Testis (tissue), 5 donors: ENCODE results near the genes GLYATL2, FAM111B, CBLIF, OOSP3 and OOSP2.

DNA sequence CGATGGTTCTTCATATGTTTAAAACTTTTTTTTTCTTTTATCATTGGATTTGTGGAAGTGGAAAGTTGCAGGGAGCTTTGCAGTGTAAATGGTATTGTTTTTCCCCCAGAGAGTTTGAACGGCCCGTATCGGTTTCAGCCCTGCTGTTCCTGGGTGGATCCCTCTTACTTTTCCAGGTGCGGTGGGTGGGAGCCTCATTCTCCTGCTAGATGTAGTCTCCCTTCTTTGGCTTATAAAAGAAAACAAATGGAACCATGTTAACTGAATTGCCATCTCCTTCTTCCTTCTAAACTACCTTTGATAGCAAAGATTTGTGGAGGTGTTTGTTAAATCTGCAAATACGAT is 862 bp downstream of the CTNND1 start:
- PRO-cap, 3 experiments, result no peak in any of the 3 experiments
- RAMPAGE, long total RNA, 2 experiments, result no peak in any of the 2 experiments
- RRBS, result no CpG with 5 or more reads among the region's 6 CpGs

DNA sequence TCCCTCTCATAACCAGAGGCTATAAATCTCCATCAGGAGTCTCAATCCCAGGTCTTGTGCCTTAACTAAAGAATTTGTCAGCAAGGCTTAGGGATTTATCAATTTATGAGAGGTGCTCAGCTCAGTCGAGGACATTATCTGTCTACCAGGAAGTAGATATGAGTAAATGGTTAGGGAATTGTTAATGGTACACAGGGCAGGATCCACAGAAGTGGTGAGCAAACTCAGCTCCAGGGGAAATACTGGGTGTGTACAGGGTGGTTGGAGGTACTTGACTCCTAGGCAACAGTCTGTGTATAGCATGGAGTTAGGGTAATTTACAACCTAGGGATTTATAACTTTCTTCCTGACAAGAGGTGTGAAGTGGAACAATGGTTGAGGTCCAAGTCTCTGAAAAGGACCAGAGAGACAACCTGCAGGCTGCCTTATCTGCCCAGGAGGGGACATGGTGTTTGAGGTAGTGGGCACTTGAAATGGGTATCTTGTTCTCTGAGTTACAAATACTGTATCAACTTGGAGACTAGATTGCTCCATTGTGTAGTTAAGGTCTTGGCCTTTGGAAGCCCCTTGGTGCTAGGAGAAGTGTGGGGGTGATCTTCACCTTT is 123.3 kb upstream of the OR9Q1 start:
- PRO-cap, 3 experiments, result no peak in any of the 3 experiments
- RAMPAGE, long total RNA, 2 experiments, result no peak in any of the 2 experiments
- RRBS, result no CpG with 5 or more reads among the region's 1 CpG

DNA sequence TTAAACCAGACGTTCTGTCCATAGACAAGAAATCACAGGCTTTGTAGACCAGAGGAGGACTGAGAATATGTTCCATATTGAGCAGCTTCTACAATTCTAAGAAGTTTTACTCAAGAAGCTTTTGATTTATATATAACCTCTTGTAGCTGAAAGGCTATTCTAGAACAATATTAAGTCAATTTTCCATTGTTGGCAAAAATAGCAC is at the start of gene GLYATL2:
TSS of gene GLYATL2 (minus strand) at position 101 of the 205 bp plus-strand sequence.
- PRO-cap, 3 experiments, result no peak in any of the 3 experiments
- RAMPAGE, long total RNA, 2 experiments, result no peak in any of the 2 experiments
- RRBS, result no CpG with 5 or more reads among the region's 1 CpG

DNA sequence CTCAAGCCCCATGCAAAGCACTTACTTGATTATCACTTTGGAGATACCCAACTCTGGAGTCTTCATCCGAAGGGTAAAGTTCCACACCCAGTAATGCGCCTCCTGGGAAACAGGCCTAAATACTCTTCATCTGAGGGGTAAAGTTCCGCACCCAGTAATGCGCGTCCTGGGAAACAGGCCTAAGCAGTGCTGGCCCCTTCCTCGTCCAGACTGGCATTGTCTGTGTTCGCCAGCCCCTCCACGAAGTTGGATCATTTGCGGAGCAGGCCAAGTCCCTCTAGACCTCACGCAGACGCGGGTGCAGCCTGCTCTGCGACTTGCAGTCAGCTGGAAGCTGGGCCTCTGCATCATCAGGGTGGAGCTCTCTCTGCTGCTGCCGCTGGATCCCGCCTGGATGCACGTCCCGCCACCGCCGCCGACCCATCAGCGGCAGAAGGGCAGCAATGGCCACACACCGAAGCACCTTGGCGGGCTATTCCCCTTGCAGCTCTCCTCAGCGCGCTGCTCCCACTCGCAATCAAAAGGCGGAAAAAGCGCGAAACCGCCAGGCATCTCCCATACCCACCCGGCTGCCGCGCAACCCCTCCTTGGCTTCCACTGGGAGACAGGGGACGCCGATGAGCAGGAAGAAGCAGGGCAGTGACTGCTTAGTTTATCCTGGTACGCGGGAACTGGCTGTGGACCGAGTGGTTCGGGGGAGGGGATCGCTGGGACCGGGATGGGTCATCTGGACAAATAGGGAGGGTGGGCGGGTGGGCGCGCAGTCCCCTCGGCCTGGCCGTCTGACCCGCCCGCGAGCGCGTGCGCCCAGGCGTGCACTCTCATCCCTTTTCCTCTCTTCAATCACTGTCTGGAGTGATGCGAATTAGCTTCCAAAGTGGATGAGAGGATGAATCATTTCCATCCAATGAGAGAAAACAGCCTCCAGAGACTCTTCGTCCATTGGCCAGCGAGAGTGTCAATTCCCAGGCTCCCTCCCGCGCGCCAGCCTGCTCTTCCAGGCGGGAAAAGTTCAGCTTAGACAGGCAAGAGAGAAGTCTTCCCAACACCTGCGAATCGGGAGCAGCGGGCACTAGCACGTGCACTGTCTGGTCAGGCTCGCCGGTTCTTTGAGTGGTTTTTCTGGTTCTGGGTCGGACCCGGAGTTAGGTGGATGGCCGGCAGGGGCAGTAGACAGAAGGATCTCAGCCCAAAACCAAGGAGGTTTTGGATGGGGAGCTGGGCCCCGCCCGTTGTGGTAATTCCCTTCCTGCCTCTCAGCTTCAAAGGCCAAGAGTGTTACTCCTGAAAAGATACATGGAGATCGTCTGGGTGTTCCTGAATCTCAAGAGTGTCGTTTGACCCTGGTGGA is 33.8 kb upstream of the GLYATL1 start:
- PRO-cap, 3 experiments, result peak in 3 of 3 experiments; most common minus-strand start position 845 of the sequence (in 2)
- RAMPAGE, long total RNA, 2 experiments, result no peak in any of the 2 experiments
- RRBS, result no CpG with 5 or more reads among the region's 73 CpGs

GRCh38 chr11:59058302-59058740 is 27.8 kb upstream of the GLYATL1B start:
- PRO-cap, 3 experiments, result no peak in any of the 3 experiments
- RAMPAGE, long total RNA, 2 experiments, result start-site peak on the minus strand in 1 of 2 experiments, at chr11:59058409-59058488 at its widest, 19 reads per replicate
- RRBS, result no CpG with 5 or more reads among the region's 13 CpGs

- PRO-cap, 3 experiments, result peak in 3 of 3 experiments; most common plus-strand start chr11:59107237 (in 3); most common minus-strand start chr11:59106718 (in 2)
- RAMPAGE, long total RNA, 2 experiments, result no peak in any of the 2 experiments
- RRBS, result under 1% methylated on average over 5 of the region's 65 CpGs
These were observed at the start of gene FAM111B for GRCh38 chr11:59106148-59107277. Gene FAM111B (plus strand): TSS chr11:59107237.

DNA sequence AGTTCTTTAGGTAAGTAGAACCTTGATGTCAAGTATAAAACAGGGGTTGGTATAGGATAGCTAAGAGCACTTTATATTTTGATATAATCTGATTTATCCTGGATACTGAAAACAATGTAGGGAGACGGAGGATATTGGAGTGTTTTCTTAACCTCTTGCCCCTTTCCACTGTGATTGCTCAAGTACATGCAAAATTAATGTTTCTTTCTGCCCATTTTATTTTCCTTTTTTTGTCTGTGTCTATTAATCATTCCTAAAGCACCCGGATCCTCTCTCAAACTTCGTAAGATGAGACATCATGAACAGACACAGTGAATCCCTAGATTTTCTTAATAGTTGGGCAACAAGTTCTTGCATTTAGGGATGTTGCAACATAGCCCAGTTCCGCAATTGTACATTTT is 2.8 kb downstream of the FAM111A start:
- PRO-cap, 3 experiments, result no peak in any of the 3 experiments
- RAMPAGE, long total RNA, 2 experiments, result no peak in any of the 2 experiments
- RRBS, result no CpG with 5 or more reads among the region's 4 CpGs

GRCh38 chr11:59776246-59776874 is 21.2 kb downstream of the STX3 start:
- PRO-cap, 3 experiments, result no peak in any of the 3 experiments
- RAMPAGE, long total RNA, 2 experiments, result no peak in any of the 2 experiments
- RRBS, result no CpG with 5 or more reads among the region's 3 CpGs

- PRO-cap, 3 experiments, result no peak in any of the 3 experiments
- RAMPAGE, long total RNA, 2 experiments, result no peak in any of the 2 experiments
- RRBS, result no CpG with 5 or more reads among the region's 5 CpGs
These were observed 22.7 kb downstream of the STX3 start for GRCh38 chr11:59777620-59778593.

GRCh38 chr11:59845427-59845761 is at the start of gene CBLIF:
Gene CBLIF (minus strand): TSS chr11:59845499.
- PRO-cap, 3 experiments, result no peak in any of the 3 experiments
- RAMPAGE, long total RNA, 2 experiments, result no peak in any of the 2 experiments
- RRBS, result no CpG with 5 or more reads among the region's 4 CpGs

- PRO-cap, 3 experiments, result no peak in any of the 3 experiments
- RAMPAGE, long total RNA, 2 experiments, result no peak in any of the 2 experiments
- RRBS, result no CpG with 5 or more reads among the region's 5 CpGs
These were observed at the start of gene OOSP3 for GRCh38 chr11:59878482-59878986. Gene OOSP3 (plus strand): TSS chr11:59878782.

DNA sequence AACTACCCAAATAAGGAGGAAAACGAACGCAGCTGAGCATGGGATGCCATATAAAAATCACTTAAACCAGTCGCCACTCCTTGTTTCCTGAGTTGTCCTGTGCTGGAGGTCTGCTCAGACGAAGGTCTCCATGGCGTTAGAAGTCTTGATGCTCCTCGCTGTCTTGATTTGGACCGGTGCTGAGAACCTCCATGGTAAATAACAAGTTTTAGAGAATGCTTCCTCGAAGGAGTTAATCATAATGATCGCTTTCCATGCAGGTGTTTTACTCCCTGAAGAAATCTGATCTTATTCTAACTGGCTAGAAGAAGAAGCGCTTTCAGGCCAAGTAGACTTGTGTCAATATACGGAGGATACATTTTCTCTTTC is at the start of gene OOSP2:
TSS of gene OOSP2 (plus strand) at position 80 of the 369 bp plus-strand sequence.
- PRO-cap, 3 experiments, result peak in 3 of 3 experiments; most common plus-strand start position 90 of the sequence (in 2)
- RAMPAGE, long total RNA, 2 experiments, result start-site peak on the plus strand in 2 of 2 experiments, centred at positions 73 to 75 of the sequence, 2,704 to 3,084 reads per replicate
- RRBS, result no CpG with 5 or more reads among the region's 11 CpGs

DNA sequence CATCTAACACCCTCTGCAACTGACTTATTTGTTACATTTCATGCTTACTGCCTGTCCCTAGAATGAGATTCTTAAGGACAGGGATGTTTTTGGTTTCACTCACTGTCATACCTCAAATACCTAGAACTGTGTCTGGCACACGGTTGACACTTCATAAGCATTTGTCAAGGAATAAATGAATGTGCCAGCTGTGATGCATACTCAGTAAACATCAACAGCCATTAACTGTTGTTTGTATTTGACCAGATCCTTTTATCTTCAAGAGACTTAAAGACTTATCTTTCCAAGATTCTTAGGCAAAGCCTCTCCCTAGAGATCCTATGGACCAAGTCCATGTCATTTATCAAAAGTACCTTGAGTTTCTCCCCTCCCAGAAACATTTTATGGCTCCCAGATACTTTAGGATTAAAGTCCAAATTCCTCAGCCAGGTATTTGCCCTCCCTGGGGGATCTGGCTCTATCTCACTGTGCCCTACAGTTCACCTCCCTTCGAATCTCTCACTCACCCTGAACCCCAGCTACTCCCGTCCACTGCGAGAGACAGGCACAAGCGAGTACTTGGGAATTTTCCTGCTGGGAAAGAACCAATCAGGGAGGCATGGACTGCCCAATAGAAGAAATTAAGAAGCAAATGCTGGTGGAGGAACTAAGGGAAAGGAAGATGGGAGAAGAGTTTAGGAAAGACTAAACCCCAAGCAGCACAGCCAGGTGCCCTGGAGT is 11.8 kb downstream of the MS4A8 start:
- PRO-cap, 3 experiments, result no peak in any of the 3 experiments
- RAMPAGE, long total RNA, 2 experiments, result no peak in any of the 2 experiments
- RRBS, result no CpG with 5 or more reads among the region's 5 CpGs

DNA sequence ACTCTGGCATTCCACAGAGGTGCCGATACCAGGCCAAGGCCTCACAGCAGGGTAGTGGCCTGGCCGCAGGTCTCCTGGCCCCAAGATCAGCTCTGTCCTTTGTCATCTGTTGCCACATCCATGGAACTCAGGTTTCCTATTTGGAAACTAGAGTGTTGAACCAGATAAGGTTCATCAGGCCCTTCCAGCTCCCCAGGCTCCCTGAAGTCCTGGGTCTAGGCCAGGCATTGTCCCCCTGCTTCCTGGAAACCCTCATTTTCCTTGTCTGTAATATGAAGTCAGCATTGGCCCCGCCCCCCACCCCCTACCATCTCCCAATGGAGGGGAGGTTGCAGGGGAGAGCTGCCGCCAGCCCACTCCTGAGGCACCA is 9.0 kb upstream of the MS4A10 start:
- PRO-cap, 3 experiments, result no peak in any of the 3 experiments
- RAMPAGE, long total RNA, 2 experiments, result no peak in any of the 2 experiments
- RRBS, result no CpG with 5 or more reads among the region's 4 CpGs

DNA sequence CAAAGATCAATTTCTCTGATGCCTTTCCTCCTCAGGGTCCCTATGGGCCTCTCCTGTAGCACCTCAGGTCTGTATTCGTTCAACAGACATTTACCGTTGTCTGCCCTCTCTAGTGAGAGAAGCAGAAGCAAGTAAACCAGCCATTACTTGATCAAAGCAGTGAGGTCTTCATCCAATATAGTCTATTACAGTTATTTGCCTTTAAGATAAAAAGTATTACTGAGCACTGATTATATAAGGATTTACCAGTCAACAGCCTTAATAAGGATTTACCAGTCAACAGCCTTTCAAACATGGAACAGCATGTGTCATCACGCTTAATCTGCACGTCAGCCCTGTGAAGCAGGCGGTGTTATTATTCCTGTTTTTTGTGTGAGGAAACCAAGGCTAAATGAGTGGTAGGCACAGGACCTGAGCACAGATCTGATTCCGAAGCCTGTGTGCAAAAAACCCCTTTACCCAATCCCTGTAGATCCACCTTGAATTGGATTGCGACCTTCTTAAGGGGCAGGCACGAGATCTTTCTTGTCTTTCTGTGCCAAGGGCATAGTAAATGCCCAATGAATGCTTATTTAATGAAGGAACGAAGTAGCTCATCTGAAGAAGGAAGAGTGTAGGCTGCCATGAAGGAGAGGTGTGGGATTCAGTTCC is 1.3 kb downstream of the CCDC86 start:
- PRO-cap, 3 experiments, result no peak in any of the 3 experiments
- RAMPAGE, long total RNA, 2 experiments, result no peak in any of the 2 experiments
- RRBS, result no CpG with 5 or more reads among the region's 9 CpGs

GRCh38 chr11:60932565-60933237 is 8.4 kb downstream of the TMEM132A start:
- PRO-cap, 3 experiments, result no peak in any of the 3 experiments
- RAMPAGE, long total RNA, 2 experiments, result no peak in any of the 2 experiments
- RRBS, result no CpG with 5 or more reads among the region's 3 CpGs

GRCh38 chr11:60933788-60934063 is 9.5 kb downstream of the TMEM132A start:
- PRO-cap, 3 experiments, result no peak in any of the 3 experiments
- RAMPAGE, long total RNA, 2 experiments, result no peak in any of the 2 experiments
- RRBS, result no CpG with 5 or more reads among the region's 10 CpGs

DNA sequence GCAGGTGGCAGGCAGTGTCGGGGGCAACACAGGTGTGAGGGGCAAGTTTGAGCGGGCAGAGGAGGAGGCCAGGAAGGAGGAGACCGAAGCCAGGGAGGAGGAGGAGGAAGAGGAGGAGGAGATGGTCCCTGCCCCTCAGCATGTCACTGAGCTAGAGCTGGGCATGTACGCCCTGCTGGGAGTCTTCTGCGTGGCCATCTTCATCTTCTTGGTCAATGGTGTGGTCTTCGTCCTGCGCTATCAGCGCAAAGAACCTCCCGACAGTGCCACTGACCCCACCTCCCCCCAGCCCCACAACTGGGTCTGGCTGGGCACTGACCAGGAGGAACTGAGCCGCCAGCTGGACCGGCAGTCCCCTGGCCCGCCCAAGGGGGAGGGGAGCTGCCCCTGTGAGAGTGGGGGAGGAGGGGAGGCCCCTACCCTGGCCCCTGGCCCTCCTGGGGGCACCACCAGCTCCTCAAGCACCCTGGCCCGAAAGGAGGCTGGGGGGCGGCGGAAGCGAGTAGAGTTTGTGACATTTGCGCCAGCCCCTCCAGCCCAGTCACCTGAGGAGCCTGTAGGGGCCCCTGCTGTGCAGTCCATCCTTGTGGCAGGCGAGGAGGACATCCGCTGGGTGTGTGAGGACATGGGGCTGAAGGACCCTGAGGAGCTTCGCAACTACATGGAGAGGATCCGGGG is 12.1 kb downstream of the TMEM132A start:
- PRO-cap, 3 experiments, result no peak in any of the 3 experiments
- RAMPAGE, long total RNA, 2 experiments, result no peak in any of the 2 experiments
- RRBS, result no CpG with 5 or more reads among the region's 21 CpGs

DNA sequence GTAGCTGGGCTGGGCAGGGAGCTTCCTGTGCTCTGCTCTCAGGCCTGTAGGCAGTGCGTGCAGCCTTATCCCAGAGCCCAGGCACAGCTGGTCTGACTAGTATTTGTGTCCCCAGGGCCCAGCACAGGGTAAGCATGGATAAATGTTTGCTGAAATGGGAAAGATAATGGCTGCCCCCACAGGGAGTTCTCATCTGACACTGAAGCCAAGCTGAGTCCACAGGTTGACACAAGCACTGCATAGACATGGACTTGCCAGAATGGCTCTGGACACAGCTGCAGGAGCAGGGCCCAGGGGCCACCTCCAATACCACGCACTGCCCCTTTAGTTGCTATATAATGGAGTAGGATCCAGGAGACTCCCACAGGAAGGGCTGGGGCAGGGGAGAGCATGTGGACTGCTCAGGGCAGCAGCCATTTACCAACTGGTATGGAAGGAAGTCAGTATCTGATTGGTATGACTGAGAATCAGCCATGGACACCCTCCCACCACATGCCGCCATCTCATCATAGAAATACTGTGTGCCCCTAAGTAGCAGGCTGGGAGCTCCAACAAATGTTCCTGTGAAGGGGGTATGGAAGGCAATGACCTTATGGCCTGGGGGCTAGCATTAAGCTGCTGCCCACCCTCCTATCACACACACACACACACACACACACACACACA is 9.5 kb downstream of the SLC15A3 start:
- PRO-cap, 3 experiments, result no peak in any of the 3 experiments
- RAMPAGE, long total RNA, 2 experiments, result no peak in any of the 2 experiments
- RRBS, result no CpG with 5 or more reads among the region's 3 CpGs

DNA sequence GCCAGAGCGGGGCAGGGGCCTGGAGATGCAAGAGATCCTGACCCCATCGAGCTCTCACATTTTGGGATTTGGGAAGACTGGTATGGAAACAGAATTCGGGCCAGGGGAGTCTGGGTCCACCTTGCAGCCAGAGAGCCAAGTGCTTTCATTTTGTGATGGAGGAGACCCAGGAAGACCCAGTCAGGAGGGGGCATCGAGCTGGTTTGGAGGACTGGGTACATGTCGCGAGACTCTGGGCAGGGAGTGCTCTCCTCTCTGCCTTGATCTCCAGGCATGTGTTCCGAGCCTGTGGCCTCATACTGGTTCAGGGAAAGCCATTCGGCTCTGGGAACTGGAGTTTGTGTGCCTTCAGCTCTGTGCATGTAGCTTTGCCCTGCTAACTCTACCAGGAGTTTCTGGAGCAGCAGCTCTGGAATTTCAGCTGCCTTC is 1.1 kb downstream of the CD6 start:
- PRO-cap, 3 experiments, result no peak in any of the 3 experiments
- RAMPAGE, long total RNA, 2 experiments, result no peak in any of the 2 experiments
- RRBS, result no CpG with 5 or more reads among the region's 8 CpGs